ENCODE results near the gene MAK.

DNA sequence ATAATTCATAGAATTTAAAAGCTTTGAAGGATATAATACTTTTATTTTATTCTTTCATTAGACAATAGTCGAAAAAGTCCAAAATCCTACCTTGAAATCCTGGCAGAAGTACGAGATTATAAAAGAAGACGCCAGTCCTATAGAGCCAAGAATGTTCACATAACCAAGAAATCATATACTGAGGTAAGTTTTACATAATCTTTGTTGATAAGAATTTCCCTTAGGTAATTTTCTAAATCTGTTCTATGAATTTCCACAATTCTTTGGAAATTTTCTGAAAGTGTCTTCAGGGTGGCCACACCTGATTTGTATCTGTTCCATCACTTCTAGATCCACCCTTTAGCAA lies 12.5 kb downstream of the SNRNP48 start:
- PRO-cap, result no peak

- PRO-cap, result no peak
Observed at GRCh38 chr6:7642672-7643136, 52.7 kb downstream of the SNRNP48 start.

GRCh38 chr6:7701476-7702202 lies 24.3 kb upstream of the BMP6 start:
- PRO-cap, result no peak

GRCh38 chr6:7892443-7893580 lies 17.8 kb downstream of the TXNDC5 start:
- PRO-cap, result no peak

DNA sequence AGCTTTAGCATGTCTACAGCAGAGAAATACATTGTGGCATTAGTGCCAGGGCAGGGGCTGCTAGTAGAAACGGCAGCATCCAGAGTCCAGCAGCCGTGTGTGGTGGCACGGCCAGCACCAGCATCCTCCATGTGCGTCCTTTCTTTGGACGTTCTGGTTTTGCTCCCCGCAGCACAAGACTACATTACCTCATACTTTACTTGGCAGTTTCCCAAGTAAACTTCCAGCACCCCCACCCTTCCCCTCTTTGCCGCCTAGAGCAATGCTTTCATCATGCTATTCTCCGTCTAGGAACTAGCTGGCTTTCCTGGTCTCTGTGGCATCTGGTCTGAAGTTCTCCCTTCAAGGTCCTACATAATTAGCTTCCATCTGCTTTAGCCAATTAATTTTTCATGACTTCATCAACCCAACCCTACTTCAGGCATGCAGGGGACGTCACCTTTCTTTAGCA lies 67.6 kb downstream of the BLOC1S5 start:
- PRO-cap, result no peak

DNA sequence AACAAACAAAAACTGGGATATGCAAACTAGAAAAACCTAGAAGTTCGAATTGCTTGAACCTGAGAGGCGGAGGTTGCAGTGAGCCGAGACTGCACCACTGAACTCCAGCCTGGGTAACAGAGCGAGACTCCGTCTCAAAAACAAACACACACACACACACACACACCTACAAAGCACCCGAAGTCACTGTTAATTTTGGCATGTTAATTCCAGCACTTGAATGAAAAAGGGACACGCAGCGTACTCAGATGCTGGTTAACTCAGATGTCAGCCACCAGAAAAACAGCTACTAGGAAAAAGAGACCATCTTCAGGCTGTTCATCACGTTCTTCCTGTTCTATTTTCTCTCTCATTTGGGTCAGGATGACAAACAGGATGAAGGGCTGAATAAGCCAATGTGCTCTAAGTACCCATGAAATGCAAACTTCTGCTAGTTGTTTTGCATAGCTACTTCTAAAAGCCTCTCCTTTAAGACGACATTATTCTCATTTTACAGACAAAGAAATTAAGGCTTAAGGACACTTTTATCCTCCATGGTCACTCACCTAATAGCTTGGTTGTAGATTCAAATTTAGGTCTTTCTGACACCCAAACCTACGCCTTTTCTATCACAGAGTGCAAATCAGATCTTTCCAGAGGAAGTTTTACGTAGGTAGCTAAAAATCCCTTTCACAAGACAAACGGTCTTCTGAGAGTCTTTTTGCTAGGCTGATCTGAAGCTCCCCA lies 46.8 kb downstream of the BLOC1S5 start:
- PRO-cap, result no peak

- PRO-cap, result no peak
Observed at GRCh38 chr6:8644774-8644973, 209.3 kb upstream of the SLC35B3 start.

DNA sequence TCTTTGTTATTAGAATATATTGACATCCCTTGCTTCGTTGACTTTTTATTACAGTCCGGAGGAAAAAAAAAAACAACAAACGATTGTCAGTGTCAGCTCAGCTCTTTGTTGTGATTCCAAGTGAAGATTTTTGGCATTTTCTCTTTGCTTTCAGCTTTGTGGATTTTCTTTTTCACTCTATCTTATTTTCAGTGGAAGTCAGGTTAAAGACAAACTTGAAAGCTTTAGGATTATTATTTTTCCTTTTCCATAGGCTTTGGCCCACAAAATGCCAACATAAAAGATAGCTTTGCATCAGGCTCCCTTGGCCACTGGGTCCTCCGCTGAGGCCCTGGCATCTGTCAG lies 817.2 kb upstream of the SLC35B3 start:
- PRO-cap, result no peak

GRCh38 chr6:10141199-10141466 lies 273.7 kb downstream of the TFAP2A start:
- PRO-cap, result no peak

- PRO-cap, result no peak
Observed at GRCh38 chr6:10410974-10411397, 3.9 kb downstream of the TFAP2A start.

DNA sequence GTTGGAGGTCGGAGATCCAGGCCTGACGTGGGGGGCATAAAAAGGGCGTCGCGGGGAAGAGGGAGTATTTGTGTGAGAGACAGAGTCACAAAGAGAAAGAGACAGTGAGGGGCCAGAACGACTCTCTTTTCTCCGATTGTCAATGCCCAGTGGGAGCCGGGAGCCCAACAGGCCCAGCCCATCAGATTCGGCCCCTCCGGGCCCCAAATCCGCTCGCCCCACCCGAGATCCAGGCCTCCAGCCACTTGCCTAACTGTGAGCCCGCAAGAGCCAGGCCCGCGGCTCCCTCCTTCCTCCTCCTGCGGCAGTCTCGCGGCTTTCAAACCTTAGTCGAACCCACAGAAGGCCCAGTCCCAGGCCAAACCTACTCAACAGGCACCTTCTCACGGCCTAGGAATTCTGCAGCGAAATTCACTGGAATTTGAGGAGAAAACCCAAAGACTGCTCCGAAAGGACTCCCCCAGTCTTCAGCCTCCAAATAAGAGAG lies 2.7 kb upstream of the TFAP2A start:
- PRO-cap, result no peak

DNA sequence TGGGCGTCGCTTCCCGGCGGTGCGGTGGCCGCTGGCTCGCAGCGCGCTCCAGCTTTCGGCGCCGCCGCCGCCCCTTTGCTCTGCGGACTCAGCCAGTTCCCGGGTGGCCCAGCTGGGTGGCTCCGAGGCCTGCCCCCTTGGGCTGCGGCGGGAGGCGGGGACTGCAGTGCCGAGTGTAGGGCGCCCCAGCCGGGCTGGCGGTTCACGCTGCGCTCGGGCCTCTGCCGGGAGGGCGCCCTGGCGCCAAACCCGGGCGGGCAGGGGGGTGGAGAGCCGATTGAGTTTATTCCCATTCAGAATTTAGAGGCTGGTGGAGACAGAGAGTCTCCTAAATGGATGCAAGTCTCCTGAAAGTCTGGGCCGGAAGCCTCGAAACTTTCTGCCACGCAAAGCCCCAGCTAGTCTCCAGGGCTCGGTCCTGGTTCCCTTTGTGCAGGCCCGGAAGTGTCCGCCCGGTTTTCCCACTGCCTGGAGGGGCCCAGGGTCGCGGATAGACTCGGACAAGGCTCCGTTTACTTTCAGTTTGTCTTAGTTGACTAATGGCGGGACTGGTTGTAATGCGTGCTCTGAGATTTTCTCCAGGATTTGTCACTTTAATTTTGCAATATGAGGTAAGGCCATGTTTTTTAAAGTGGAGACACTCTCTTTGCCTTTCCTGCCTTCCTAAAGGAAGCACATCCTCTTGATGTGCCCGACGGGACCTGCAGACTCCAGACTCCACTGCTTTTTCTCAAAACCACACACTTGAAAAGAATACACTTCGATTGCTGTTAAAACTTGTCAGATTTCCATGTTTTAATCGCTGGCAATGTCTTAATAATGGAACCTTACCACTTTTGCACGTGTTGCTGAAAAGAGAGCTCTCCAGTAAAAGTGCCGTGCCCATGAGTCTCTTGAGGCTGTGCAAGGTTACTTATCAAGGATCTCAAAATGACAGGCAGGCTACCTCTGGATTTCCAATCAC lies 11.6 kb upstream of the TFAP2A start:
- PRO-cap, result unidirectional peak, plus-strand start at position 166 of the sequence

DNA sequence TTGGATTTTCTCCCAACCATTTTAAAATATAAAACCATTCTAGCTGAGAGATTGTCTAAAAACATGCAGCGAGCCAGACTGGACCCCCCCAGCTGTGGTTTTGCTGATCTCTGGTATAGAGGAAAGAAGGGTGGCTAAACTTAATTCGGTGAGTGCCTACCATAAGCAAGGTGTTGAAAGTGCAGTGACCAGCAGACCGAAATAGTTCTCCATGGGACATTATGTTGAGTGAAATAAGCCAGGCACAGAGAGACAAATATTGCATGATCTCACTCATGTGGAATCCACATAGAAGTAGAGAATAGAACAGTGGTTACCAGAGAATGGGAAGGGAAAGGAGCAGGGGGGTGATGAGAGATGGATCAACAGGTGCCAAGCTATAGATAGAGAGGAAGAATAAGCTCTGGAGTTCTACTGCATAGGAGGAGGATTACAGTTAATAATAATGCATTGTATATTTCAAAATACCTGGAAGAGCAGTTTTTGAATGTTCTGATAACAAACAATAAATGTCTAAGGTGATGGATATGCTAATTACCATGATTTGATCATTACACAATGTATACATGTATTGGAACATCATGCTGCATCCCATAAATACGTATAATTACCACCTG lies 9.6 kb upstream of the GCNT2 start:
- PRO-cap, result no peak

DNA sequence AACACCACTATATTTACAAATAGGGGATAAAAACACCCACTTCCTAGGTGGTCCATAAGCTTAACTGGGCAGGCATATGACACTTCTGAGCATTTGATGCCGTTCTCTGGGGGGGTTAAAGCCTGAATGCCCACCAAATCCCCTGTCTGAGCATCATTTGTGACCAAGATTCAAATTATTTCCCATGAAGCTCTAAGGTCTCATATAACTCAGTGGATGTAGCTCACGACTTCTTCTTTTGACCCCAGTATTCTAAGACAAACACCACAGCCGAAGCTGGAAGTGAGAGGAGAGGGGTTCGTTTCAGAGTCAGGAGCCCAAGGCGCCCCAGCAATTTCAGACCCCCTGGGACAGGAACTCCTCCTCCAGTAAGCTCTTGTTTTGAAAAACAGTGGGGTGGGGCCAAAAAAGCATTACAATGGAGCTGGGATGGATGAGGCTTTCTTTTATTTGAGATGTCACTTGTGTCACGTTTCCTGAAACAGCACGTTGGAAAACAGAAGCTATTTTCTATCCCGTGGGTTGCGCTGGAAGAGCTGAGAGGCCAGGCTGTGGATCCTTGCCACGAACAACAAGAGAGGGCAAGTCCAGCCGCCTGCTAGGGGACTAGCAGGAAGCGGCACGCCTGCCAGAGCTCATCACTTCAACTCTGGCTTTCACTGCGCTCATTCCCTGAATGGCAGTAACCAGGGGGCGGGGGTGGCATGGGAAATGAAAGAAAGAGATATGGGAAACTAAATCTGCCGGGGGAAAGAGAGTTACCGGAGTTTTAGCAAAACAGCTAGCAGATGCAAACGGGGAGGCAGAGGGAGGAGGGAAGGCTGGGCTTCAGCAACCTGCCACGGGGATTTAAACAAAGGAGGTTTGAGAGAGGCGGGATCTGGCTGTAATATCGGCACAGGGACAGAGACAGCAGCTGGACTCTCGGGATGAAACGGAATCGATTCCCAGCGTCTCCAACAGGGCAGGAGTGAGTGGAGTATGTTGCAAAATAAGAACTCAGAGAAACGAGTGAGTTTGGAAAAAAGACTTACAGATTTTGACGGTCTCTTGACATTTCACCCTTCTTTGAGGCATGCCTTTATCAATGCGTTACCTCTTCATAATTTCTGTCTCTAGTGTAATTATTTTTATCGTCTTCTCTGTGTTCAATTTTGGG lies 34.6 kb downstream of the GCNT2 start:
- PRO-cap, result bidirectional peak, plus-strand start at position 584 of the sequence, minus-strand start at position 338 of the sequence; bidirectional peak, plus-strand start at position 641 of the sequence, minus-strand start at position 651 of the sequence; bidirectional peak, plus-strand start at position 856 of the sequence, minus-strand start at position 823 of the sequence

GRCh38 chr6:10659710-10660114 lies 34.7 kb downstream of the C6orf52 start:
- PRO-cap, result bidirectional peak, plus-strand start at chr6:10659866, minus-strand start at chr6:10659781; bidirectional peak, plus-strand start at chr6:10660010, minus-strand start at chr6:10659907

DNA sequence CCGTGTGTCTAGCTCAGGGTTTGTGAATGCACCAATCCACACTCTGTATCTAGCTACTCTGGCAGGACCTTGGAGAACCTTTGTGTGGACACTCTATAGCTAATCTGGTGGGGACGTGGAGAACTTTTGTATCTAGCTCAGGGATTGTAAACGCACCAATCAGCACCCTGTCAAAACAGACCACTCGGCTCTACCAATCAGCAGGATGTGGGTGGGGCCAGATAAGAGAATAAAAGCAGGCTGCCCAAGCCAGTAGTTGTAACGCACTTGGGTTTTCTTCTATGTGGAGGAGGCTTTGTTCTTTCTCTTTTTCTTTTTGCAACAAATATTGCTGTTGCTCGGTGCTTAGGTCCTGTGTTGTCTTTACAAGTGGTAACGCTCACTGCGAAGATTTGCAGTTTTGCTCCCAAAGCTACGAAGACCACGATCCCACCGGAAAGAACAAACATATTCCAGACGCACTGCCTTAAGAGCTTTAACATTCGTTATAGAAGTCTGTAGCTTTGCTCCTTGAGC lies 1.5 kb upstream of the TMEM14C start:
- PRO-cap, result unidirectional peak, plus-strand start at position 259 of the sequence

- PRO-cap, result bidirectional peak, plus-strand start at chr6:10838388, minus-strand start at chr6:10838238; bidirectional peak, plus-strand start at chr6:10838644, minus-strand start at chr6:10838519; bidirectional peak, plus-strand start at chr6:10838705, minus-strand start at chr6:10838692
Observed at GRCh38 chr6:10837582-10839003, at the start of gene MAK. Gene MAK (minus strand): TSS chr6:10838539.

- PRO-cap, result no peak
Observed at GRCh38 chr6:11194290-11194873, 38.1 kb downstream of the NEDD9 start.

DNA sequence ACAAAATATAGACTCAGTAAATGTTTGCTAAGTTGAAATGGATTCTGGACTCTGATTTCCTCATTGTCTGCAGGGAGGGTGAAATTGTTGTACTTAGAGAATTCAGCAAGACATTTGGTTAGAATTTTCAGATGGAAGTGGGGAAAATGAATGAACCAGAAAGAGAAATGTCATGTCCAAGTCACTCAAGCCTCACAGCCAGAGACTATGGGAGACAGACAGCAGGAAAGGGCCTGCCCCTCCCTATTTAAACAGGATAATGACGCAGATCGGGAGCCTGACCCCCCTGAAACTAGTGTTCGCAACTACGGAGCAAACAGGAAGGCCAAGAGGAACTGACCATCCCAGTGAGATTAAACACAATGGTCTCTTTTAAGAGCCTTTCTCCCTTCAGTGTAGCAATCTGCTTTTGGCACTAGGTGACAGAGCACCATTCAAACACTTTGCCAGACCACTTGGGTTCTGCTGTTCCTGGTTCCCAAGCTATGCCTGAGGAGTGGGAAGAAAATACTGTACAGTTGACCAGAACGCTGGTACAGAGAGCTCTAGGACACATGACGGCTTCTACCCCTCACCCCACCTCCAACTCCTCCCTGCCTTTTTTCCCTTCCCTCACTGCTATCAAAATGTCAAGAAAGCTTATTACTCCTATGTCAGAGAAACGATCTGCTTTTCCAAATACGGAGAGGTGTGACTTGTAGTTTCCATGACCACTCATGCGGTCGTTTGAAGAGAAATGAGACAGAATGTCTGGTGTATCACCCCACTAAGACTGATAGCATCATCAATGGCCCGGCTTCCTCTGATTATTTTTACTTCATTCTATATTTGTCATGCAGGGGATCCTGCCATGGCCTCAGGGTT lies 13.6 kb downstream of the NEDD9 start:
- PRO-cap, result no peak

GRCh38 chr6:11230443-11231355 lies 1.8 kb downstream of the NEDD9 start:
- PRO-cap, result no peak

Measured in endodermal cell (in vitro differentiated cells).